Lung (tissue), 4 donors: ENCODE data around the genes COX5A and TSPAN3.

GRCh38 chr15:74937261-74938335 is at the start of gene COX5A:
Gene COX5A, minus strand, starts transcription at chr15:74938073.
- PRO-cap: bidirectional peak, plus-strand start at chr15:74938276, minus-strand start at chr15:74938044
- RAMPAGE, long total RNA: no peak
- RRBS: under 1% methylated on average over 42 of the region's 103 CpGs

- PRO-cap: bidirectional peak, plus-strand start at chr15:74958529, minus-strand start at chr15:74958394
- RAMPAGE, long total RNA: no peak
- RRBS: 0% methylated on average over 2 of the region's 43 CpGs
Measured at GRCh38 chr15:74958058-74959017, 1.8 kb upstream of the RPP25 start.

- PRO-cap: no peak
- RAMPAGE, long total RNA: no peak
Measured at GRCh38 chr15:75061240-75061696, 37.9 kb downstream of the PPCDC start.

- PRO-cap: no peak
- RAMPAGE, long total RNA: no peak
- RRBS: no CpG with 5 or more reads among the region's 4 CpGs
Measured at GRCh38 chr15:75094958-75095690, 71.7 kb downstream of the PPCDC start.

GRCh38 chr15:75138002-75138786 is 63.5 kb upstream of the C15orf39 start:
- PRO-cap: no peak
- RAMPAGE, long total RNA: no peak
- RRBS: 87% methylated on average over 5 of the region's 17 CpGs

DNA sequence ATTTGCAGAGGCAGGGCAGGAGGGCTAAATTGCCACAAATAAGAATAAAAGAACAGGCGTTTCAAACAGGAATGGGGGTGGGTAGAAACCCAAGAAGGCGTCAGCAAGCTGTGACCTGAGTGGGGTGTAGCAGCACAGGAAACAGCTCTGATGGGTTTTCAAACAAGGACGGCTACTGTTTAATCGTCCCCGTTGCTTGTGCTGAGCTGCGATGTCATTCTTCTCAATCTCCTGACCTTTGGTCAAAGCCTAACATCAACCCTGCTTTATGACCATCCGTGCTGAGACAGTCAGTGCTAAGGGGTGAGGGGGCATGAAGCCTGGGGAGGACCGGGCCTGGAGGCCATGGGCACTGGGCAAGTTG is 19.3 kb upstream of the C15orf39 start:
- PRO-cap: no peak
- RAMPAGE, long total RNA: no peak
- RRBS: no CpG with 5 or more reads among the region's 8 CpGs

GRCh38 chr15:75203443-75203642 is 1.7 kb downstream of the C15orf39 start:
- PRO-cap: no peak
- RAMPAGE, long total RNA: no peak
- RRBS: no CpG with 5 or more reads among the region's 2 CpGs

GRCh38 chr15:75207064-75208105 is 5.7 kb downstream of the C15orf39 start:
- PRO-cap: no peak
- RAMPAGE, long total RNA: no peak
- RRBS: 80% methylated on average over 8 of the region's 23 CpGs

- PRO-cap: bidirectional peak, plus-strand start at chr15:75455957, minus-strand start at chr15:75455780
- RAMPAGE, long total RNA: no peak
- RRBS: 3% methylated on average over 6 of the region's 48 CpGs
Measured at GRCh38 chr15:75455694-75456512, 4.4 kb upstream of the SIN3A start.

- PRO-cap: no peak
- RAMPAGE, long total RNA: no peak
- RRBS: 50% methylated on average over 1 of the region's 20 CpGs
Measured at GRCh38 chr15:75666511-75667708, 19.2 kb downstream of the SNX33 start.

DNA sequence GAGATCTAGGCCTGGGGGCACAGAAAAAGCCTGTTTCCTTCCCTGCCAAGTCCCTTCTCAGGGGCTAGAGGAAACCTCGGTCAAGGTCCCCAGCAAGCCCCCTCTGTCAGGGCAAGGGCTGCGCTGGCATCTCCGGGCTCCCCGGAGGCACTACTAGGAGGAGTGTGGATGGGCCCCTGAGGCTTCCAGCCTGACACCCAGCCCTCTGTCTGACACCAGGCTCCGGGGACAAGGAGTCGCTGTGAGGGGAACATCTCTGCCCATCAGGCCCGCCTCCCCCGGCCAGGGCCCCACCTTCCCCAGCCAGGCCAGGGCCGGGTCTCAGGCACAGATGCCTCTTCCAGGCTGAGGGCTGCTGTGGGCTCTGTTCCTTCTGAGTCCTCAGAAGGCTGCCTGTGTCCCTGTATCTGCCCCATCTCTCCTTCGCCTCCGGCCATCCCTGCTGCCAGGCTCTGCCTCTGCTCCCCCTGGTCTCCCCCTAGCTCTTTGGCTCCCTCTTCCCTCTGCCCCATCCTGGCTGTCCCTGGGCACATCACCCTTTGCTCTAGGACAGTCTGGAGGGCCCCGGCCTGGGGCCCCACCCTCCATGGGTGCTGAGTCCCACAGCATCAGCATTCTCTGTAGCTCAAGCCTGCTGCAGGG is 15.7 kb downstream of the CSPG4 start:
- PRO-cap: no peak
- RAMPAGE, long total RNA: no peak
- RRBS: 42% methylated on average over 8 of the region's 12 CpGs

DNA sequence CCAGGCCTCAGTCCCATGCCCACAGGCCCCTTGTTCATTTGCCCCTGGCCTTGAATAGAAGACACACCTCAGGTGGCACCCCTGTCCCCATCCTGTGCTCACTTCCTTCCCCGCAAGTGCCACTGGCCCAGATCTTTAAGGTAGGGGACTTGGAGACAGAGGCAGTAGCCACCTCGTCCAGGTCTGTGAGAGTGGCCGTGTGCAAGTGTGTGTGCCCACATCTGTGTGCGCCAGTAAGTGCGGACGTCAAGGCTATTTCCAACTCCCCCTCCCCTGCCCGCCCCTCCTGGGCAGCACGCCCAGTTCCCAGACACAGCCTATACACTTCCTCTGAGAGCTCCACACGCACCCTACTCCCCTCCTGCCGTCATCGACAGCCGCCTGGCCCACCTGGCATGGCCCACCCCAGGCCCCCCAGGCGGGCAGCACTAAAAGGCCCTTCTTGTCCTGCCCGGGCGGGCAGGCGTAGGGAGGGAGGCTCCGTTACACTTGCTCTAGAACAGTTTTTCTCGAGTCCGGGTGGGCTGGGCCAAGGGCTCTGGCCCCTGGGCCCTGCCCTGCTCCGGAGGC is 3.2 kb downstream of the CSPG4 start:
- PRO-cap: no peak
- RAMPAGE, long total RNA: no peak
- RRBS: no CpG with 5 or more reads among the region's 20 CpGs

- PRO-cap: no peak
- RAMPAGE, long total RNA: no peak
- RRBS: no CpG with 5 or more reads among the region's 23 CpGs
Measured at GRCh38 chr15:75731631-75732265, 7.9 kb downstream of the ODF3L1 start.

DNA sequence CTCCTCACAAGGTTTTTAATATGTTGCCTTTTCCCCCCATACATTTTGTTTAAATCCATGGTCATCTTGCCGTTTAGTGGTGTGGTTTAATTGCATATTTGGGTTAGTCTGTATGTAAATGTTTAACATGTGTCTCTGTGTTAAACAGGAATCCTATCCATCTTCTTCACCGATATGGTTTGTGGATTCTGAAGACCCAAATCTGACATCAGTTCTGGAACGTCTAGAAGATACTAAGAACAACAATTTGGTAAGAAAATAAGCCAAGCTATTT is 10.9 kb downstream of the UBE2Q2 start:
- PRO-cap: no peak
- RAMPAGE, long total RNA: no peak
- RRBS: no CpG with 5 or more reads among the region's 3 CpGs

DNA sequence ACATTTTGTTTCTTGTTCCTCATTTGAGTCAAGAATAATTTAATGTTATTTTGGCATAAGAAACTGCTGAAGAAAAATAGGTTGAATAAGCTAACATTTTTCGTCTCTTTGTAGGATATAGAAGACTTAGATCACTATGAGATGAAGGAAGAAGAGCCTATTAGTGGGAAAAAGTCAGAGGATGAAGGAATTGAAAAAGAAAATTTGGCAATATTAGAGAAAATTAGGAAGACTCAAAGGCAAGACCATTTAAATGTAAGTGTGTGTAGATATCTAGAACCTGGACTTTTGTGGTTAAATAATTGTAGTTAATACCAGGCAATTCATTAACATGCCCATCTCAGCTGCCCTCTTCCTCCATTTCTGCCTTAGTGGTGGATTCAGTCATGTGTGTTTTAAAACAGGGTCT is 30.1 kb downstream of the UBE2Q2 start:
- PRO-cap: no peak
- RAMPAGE, long total RNA: no peak
- RRBS: no CpG with 5 or more reads among the region's 1 CpG

- PRO-cap: no peak
- RAMPAGE, long total RNA: no peak
- RRBS: no CpG with 5 or more reads among the region's 1 CpG
Measured at GRCh38 chr15:75891793-75892161, 11.9 kb upstream of the FBXO22 start.

- PRO-cap: no peak
- RAMPAGE, long total RNA: no peak
- RRBS: no CpG with 5 or more reads among the region's 4 CpGs
Measured at GRCh38 chr15:75922560-75923413, 19.1 kb downstream of the FBXO22 start.

- PRO-cap: no peak
- RAMPAGE, long total RNA: no peak
- RRBS: no CpG with 5 or more reads among the region's 16 CpGs
Measured at GRCh38 chr15:77030052-77030634, 35.2 kb downstream of the PSTPIP1 start.

GRCh38 chr15:77070206-77071423 is at the start of gene TSPAN3:
Gene TSPAN3, minus strand, starts transcription at chr15:77071109.
- PRO-cap: unidirectional peak, minus-strand start at chr15:77071046; unidirectional peak, minus-strand start at chr15:77071109
- RAMPAGE, long total RNA: no peak
- RRBS: 2% methylated on average over 33 of the region's 115 CpGs

DNA sequence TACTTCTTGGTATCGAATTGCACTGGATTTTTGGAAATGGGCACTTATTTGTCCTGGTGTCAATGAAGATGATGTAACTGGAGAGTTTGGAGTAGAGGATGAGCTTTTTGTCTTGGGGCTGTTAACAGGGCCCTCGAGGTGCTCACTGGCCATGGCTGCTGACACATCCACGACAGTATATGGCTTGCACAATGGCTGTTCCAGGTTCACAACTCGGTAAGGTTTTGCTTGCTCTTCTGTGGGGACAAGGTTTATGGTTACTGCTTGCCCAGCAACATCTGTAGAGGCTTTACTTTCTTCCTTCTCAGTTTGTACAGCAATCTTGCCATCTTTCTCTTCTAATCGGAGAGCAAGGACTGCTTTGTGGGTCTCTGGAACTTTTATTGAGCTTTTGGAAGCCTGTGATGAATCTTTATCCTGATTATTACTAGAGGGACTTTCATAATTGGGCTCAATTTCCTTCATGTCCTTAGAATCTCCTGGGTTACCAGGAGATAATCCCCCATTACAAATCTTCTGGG is 109.5 kb upstream of the TSPAN3 start:
- PRO-cap: no peak
- RAMPAGE, long total RNA: no peak
- RRBS: no CpG with 5 or more reads among the region's 5 CpGs